M059J (cell line): ENCODE results near the genes ZZZ3 and PRKACB.

- RAMPAGE, long total RNA = no peak
Observed at GRCh38 chr1:74594221-74594591, 79.4 kb downstream of the ERICH3 start.

- RAMPAGE, long total RNA = no peak
Observed at GRCh38 chr1:75112324-75112648, 21.9 kb upstream of the LHX8 start.

- RAMPAGE, long total RNA = no peak
Observed at GRCh38 chr1:75125297-75125747, 8.9 kb upstream of the LHX8 start.

DNA sequence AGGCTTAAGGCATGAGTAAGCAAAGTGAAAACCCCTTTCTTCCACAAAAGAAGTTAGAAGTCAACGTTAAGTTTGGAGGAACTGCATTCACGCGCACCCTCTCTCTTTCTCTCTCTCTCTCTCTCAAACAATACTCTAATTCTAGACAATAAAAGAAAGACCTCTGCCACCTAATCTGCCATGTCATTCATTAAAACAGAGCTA lies 22.0 kb downstream of the SLC44A5 start:
- RAMPAGE, long total RNA = no peak

DNA sequence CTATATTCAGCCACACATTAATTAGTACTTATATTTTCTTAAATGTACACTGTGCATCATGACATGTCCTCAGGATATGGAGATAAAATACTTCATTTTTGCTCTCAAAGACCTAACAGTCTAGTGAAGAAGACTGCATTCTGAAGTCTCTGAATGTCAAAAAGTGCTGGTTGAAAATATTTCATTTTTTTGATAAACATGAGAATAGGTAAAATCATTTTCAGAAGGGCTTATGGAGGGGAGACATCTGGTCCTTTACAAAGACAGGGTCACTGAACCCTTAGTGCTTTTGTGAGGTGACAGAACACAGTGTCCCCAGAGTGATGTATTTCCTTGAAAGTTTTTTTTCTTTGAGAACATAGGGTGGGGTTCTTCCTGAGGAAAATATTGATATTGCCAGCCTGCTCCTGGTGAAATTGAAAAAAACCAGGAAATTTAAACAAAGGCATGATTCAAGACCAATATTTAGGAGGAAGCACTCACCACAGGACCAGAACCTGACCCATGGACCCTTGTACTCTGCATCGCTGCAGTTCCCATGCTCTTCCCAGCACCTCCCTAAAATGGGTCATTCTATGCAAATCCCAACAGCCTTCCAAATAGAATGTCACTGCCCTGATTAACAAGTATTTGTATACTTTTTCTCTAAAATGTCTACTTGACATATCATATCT lies 63.6 kb downstream of the ST6GALNAC3 start:
- RAMPAGE, long total RNA = no peak

- RAMPAGE, long total RNA = no peak
Observed at GRCh38 chr1:76474017-76474527, 393.2 kb upstream of the ST6GALNAC5 start.

DNA sequence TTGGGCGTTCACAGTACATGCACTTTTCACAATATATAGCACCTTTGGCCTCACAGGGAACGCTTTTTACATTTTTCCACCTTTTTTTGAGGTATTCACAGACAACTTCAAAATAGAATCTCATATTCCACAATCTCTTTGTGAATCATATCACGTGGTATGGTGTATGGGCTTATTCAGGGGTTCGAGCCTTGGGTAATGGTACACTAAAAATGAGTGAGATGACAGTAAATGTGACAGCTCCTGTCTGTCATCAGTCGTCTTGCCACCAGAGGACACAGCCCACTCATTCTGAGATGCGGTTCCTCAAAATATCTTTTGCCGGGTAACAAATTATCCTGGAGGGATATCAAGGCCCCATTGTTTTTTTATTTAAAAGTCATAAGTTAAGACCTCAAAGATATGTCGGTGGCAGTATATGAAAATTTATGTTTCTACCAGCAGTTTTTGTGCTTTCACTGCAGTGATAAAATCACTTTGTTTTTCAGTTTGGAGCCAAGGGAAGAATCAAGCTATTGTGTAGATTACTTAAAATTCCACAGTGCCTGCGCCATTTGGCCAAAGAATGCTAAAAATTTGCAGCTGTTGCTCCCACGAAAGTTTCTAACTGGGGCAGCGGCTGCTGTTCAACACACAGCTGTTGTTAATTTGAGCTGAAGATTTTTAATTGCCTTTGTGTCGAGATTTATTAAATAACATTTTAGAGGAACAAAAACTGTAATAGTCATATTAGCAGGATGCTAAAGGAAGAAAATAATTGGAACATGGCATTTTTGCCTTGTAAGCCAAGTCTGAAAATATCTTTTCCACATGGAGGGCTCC lies 168.2 kb downstream of the ZZZ3 start:
- RAMPAGE, long total RNA = no peak

DNA sequence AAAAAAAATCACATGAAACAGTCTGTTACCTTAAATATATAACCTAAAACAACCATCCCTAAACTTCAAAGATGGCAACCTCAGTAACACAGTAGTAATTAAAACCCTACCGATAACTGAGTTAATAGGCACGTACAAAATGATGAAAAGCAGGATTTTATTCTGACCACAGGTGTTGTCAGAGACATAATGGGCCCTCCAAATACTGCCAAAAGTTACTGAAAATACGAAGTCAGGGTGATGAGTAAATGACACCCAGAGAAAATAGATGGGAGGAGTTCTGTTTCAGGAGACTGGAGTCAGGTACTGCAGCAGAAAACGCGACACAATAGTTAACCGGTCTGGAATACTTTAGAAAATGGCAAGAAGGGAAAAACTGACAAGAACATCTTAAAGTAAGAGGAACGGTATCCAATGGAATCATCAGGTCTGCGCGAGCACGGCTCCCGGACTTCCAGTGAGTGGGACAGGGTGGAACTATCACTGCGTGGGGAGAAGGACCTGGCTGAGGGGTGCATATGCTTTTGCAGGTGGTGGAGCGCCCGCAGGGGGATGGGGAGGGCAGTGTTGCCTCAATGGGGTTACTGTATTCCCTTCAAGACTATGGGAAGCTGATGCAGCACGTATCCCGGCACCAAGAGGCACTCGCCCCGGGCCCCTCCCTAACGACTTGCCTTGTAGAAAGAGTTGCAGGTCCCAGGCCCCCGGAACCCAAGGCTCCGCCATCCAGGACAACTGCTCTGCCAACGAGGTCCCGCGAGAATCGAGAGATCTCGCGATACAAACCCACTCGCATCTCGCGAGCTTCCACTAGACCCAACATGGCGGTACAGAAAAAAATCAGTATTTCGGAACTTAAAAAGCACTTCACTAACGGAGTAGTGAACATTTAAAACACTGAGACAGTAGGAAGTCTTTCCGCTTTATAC lies at the start of gene ZZZ3:
Gene ZZZ3 (minus strand): TSS at position 748 of the 929 bp plus-strand sequence.
- RAMPAGE, long total RNA = no peak

GRCh38 chr1:77758674-77759345 lies 842 bp downstream of the USP33 start:
- RAMPAGE, long total RNA = no peak

GRCh38 chr1:77834543-77835420 lies 53.6 kb upstream of the NEXN start:
- RAMPAGE, long total RNA = no peak

GRCh38 chr1:77887797-77888339 lies 556 bp upstream of the NEXN start:
- RAMPAGE, long total RNA = no peak

DNA sequence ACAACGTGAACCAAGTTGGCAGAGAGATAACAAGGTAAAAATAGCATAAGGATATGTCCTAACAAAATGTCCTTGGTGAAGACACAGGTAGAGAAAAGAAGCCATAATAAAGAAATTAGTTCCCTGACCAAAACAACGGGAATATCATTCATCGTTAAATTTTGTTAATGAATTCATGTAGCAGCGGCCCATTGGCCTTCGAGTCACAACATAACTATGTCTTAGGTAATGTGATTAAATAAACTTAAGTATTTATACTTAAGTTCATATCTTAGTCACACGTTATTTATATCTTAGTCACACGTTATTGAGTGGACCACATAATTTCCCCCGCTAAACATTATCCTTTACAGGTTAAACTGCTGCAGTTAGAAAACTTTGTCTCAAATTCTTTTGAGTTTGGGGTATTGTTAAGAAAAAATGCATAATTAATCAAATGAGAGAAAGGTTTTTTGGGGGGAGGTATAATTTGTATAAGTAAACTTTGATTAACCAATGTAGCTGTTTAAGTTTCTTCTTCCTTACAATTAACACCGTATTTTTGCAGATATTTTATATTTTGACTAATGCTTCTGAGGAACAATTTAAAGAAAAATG lies 1.3 kb downstream of the NEXN start:
- RAMPAGE, long total RNA = no peak

GRCh38 chr1:77903248-77903845 lies 14.9 kb downstream of the NEXN start:
- RAMPAGE, long total RNA = no peak

GRCh38 chr1:77917907-77918379 lies 29.5 kb downstream of the NEXN start:
- RAMPAGE, long total RNA = no peak

GRCh38 chr1:77927405-77927881 lies 39.0 kb downstream of the NEXN start:
- RAMPAGE, long total RNA = no peak

DNA sequence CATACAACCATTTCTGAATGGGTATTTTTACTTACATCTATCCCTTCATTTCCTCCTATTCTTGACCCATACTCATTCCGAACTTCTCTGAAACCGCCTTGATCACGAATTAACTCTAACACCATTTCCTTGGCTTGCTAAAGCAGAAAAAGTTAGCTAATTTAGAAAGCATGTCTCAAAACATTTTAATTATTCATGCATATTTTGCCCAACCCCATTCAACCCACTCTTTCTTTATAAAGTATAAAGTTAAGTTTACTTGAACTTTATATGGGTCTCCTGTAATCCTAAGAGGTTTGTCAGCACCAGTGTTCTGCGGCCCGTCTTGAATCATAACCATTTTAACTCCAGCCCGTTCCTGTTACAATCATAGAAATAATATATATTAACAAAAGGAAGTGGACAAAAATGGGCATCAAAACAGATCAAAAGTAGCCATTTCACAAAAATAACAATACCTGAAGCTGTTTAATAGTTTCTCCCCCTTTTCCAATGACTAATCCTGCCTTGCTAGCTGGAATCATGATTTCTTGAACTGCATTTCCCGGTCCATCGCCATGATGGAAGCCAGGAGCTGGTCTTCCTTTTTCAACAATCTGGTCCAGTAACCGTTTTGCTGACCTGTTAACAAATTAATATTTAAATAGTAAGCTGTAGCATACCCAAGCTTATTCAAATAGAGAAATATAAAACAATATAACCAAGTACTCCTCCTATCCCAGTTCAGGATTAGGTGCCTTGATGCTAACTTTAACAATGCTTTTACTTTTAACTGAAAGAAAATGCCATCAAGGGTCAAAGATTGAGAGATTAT lies 14.1 kb downstream of the FUBP1 start:
- RAMPAGE, long total RNA = no peak

GRCh38 chr1:77969646-77970156 lies 9.2 kb downstream of the FUBP1 start:
- RAMPAGE, long total RNA = no peak

DNA sequence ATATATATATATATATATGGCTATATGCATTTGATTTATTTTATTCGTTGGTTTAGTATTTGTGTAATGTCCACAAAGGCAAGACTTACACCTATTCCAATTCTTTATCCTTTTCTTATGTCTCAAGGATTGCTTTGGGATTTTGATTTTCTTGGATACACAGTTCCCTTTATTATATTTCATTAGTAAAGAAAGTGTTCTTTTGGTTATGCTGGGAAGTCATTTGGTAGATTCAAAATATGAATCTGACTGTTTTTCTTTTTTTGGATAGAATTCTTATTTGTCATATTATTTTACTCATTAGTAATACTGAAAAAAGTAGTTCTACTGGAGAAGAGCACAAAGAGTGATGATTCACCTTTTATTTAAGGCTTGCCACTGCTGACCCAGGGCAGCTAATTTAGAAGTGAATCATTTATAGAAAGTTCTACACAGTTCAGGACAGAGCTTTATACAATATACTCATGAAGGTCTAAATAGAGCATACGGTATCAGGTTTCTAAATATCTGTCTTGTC lies 24.8 kb downstream of the GIPC2 start:
- RAMPAGE, long total RNA = no peak

DNA sequence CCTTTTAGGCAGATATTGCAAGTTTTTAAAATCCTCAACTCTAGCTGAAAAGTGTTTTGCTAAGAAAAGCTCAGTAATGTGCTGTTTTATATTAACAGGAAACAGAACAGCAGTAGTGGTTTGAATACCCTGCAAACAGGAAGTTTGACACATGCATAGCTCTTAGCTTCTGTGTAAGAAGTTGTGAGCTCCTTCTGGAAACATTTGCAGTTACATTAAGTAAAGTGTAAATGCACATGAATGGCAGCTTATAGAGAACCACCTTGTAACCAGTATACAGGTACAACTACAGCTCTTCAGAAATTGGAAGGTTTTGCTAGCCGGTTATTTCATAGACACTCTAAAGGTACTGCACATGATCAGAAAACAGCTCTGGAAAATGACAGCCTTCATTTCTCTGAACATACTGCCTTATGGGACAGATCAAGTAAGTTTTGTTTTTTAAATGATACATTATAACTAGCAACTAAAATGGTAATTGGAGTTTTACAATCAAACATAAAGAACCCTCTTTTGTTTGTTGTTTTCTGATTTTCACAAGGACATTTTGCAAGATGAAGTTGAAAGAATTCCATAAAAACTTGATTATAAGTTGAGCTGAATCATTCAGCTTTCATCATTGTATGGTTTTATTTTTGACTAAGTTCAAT lies at the start of gene PRKACB:
Gene PRKACB (plus strand): TSS at position 150 of the 650 bp plus-strand sequence.
- RAMPAGE, long total RNA = no peak

- RAMPAGE, long total RNA = no peak
Observed at GRCh38 chr1:84253697-84254316, 47.7 kb upstream of the SAMD13 start.